ENCODE measurements around a stretch of chr5.

DNA sequence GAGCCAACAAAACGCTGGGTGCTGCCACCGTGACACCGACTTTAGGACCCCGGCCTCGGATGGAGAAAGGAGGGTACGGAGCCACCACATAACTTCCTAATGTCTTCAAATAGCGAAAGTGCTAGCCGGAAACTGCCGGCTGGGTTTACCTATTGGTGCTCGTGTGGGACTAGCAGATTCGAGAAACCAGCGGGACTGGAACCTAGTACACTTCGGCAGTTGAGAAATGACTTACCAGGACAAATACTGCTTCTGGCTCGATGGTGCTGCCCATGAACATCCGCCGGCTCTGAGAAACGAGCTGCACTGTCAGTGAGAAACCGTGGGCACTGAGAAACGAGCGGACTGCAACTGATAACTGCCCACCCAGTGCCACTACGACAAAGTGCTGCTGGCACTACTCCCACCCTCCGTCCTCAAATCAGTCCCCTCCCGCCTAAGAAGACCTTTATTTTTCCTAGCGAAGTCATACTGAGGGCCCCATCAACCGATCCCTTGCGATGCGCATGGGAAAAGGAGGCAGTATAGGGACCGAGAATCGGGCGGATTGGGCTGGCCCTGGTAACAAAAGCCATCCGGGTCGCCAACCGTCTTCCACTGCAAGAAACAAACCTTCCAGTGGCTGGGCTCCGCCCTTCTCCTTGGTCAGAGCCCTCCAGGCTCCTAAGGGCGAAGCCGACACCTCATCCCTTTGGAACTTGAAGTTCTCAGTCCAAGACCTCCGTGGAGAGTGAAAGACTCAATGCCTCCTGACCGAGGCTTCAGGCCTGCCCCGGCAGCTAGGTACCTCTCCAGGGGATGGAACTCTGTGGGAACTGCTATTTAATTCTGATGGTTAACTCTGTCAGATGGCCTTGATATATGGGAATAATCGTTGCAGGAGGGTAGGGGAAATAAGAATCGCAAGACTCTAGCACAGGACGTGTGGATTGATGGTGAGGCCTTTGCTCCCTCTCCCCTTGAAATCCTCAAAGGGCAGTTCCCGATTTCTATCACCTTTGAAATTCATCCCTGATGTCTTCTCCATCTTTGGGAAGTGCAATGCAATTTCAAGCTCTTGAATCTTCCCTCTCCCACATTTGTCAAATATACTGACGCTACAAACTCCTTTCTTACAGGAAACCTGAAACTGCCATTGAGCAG lies 27.1 kb upstream of the ANXA2R start:
- RAMPAGE, total RNA = no peak

DNA sequence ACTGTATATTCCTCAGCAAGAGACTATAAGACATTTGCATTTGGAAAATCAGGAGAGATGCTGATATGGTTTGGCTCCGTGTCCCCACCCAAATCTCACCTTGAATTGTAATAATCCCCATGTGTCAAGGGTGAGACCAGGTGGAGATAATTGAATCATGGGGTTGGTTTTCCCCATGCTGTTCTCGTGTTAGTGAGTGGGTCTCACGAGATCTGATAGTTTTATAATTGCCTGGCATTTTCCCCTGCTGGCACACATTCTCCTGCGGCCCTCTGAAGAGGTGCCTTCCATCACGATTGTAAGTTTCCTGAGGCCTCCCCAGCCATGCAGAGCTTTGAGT lies 28.5 kb upstream of the ANXA2R start:
- RAMPAGE, total RNA = no peak

GRCh38 chr5:43476138-43476872 lies 7.4 kb downstream of the TMEM267 start:
- RAMPAGE, total RNA = no peak

GRCh38 chr5:43482590-43483151 lies 994 bp downstream of the TMEM267 start:
- RAMPAGE, total RNA = no peak

GRCh38 chr5:43535301-43535759 lies 20.4 kb upstream of the C5orf34 start:
- RAMPAGE, total RNA = no peak

GRCh38 chr5:44387054-44387796 lies 2.0 kb downstream of the FGF10 start:
- RAMPAGE, total RNA = no peak

DNA sequence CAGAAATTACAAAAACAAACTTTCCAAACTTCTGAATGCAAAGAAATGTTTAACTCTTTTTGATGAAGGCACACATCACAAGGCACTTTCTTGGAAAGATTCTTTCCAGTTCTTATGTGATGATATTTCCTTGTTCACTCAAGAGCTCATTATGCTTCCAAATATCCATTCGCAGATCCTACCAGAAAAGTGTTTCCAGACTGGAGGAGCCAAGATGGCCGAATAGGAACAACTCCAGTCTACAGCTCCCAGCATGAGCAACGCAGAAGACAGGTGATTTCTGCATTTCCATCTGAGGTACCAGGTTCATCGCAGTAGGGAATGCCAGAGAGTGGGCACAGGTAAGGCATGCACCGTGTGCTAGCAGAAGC lies 497.0 kb upstream of the HCN1 start:
- RAMPAGE, total RNA = no peak

- RAMPAGE, total RNA = no peak
These were observed 779 bp downstream of the PARP8 start for GRCh38 chr5:50667131-50667701.

DNA sequence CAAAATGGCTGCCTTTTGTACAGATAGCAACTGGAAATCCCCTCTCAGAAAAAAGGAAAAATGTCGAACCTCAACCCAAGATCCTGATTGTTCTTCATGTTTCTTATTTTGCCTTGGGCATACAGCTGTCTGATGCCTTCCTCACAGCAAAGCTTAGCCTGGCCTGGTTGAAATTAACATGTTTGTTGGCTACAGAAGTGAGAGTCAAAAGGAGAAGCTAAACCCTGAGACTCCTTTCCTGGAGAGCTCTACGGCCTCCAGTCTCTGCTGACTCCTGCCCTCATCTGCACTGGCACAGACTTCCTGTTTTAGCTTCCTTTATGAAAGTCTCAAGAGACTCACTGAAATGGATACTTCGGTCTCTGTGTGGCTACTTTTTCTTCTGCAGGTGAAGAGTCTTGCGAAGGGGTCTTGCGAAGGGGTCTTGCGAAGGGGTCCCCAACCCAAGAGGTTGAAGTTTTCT lies 186.7 kb downstream of the PARP8 start:
- RAMPAGE, total RNA = no peak

GRCh38 chr5:50855738-50856047 lies 189.3 kb downstream of the PARP8 start:
- RAMPAGE, total RNA = no peak

DNA sequence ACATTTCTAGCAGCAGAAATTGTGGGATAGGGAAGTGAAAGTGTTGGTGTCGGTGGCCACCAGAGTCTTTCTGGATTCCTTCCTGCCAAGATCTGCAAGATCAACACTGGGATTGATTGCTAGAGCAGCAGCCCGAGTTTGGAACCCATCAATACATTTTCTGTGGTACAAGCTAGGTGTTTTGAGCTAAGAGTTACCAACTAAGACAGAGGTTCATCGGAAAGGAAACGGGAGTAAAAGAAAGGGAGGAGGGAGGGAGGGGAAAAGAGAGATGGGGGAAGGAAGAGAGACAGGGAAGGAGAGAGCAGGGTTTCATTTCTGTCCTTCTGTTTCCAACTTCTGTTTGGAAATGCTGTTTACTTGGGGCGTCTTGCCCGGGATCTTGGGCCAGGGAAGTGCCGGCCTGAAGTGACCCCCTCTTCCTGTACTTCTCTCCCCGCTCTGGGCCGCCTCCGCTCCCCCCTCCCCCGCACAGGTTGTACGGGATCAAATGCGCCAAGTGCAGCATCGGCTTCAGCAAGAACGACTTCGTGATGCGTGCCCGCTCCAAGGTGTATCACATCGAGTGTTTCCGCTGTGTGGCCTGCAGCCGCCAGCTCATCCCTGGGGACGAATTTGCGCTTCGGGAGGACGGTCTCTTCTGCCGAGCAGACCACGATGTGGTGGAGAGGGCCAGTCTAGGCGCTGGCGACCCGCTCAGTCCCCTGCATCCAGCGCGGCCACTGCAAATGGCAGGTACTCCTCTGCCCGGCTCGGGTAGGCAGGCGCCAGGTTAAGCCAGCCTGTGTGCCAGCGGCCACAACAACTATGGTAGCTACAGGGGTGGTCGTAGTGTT lies 4.0 kb downstream of the ISL1 start:
- RAMPAGE, total RNA = no peak

DNA sequence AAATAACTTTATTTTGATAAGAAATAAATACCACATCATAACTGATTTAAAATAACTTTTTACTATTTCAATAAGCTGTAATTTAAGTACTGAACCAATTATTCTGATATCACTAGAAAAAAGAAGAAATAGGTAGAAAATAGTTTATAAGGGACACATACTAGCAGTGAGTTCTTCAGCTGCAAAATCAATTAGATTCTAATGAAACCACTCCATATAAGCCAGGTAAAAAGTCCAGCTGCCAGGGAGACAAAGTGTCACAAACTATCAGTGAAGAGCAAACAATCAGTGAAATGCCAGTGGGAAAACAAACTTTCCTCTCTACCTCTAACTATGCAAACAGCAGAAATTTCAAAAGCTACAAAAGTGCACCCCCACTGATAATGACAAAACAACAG lies 637.3 kb upstream of the ITGA1 start:
- RAMPAGE, total RNA = no peak

DNA sequence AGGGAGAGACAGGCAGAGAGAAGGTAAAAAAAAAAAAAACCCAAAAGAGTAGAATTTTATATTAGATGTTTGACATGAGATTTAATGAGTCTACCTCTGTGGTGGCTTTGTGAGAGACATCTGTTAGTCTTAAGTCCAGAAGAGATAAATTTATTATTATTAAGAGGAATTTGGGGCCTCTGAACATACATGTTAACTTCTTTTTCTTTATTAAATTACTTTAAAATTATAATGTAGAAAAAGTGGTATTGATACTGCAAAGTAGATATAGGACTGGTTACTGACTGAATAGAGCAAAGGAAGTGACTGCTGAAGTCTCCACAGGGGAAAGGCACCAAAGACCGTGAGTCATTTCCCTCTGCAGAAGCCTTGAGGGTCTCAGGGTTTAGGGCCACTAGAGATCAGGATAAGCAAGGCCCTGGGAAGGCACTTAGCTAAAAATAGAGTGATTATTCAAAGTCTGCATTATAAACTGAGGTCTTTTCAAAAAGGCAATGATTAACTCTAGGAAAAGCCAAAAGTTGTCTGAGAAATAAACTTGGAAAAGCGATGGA lies 44.8 kb upstream of the ITGA1 start:
- RAMPAGE, total RNA = no peak

GRCh38 chr5:52783244-52783883 lies 4.4 kb upstream of the ITGA1 start:
- RAMPAGE, total RNA = no peak

GRCh38 chr5:52822399-52822984 lies 34.8 kb downstream of the ITGA1 start:
- RAMPAGE, total RNA = no peak

DNA sequence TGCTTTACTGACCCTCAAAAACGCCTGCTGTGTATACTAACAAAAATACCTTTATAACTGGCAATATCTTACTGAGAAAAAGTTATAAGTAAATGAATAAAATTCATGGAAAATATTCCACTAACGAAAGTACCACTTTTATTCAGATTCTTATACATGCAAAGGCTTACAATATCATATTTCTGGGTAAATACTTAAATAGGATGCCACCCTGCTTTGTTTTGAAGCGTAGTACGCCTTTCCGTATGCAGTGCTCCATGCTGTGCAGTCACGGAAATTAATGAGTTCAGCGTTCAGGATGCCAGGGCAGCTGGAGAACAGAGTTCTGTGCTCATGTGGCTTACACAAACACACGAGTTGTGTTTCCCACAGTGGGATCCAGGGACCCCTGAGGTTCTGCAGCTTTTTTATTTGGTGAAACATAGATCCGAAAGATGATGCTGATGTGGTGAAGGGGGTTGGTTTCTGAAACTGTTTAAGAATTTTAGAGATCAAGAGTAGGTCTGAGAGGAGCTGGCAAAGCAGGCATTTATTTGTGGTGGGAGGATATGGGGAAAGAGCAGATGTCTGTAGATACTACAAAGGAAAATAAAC lies 52.5 kb downstream of the ITGA1 start:
- RAMPAGE, total RNA = no peak

- RAMPAGE, total RNA = no peak
These were observed 61.8 kb downstream of the ITGA1 start for GRCh38 chr5:52849536-52849972.

DNA sequence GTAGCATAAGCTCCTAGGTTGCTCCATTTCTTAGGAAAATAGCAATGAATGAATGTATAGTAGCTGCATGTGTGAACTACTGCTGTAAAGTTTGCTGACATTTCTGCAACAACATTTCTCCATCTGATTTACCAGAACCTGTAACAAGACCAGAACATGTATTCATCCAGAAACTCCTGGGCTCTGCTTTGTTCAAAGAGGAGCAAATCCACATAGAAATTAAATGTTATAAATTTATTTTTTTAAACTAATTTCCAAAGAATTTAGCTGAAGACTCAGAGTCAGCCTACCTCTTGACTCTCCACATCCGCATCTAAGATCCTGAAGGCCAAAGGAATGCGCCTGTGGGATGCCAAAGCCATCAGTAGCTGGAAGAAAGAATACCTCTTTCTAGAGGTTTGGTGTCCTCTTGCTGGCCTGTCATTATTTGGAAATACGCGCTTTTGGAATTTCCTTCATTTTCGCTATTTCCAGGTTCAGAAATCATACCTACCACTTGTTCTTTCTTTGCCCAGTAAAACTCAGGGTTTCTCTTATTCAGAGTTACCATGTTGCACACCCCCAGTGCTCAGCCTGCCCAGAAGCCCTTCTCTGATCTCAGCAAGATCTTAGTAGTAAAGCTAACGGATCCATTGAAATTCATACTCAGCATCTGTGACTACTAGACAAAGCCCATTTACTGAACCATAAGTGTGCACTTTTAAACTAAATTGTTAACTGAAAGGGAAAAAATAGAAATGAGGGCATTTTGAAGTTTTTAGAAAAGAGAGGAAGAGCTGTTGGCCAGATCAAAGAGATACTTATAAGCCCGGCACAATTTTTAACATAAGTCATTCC lies 35.2 kb upstream of the ITGA2 start:
- RAMPAGE, total RNA = no peak

- RAMPAGE, total RNA = no peak
These were observed 33.3 kb upstream of the ITGA2 start for GRCh38 chr5:52955736-52956315.

- RAMPAGE, total RNA = no peak
These were observed 864 bp upstream of the FST start for GRCh38 chr5:53479486-53480044.

Data from foreskin keratinocyte (primary cell).